Non-pigmented ciliary epithelial cell (primary cell): ENCODE data around the genes FOXD4L6 and FOXD4L4.

DNA sequence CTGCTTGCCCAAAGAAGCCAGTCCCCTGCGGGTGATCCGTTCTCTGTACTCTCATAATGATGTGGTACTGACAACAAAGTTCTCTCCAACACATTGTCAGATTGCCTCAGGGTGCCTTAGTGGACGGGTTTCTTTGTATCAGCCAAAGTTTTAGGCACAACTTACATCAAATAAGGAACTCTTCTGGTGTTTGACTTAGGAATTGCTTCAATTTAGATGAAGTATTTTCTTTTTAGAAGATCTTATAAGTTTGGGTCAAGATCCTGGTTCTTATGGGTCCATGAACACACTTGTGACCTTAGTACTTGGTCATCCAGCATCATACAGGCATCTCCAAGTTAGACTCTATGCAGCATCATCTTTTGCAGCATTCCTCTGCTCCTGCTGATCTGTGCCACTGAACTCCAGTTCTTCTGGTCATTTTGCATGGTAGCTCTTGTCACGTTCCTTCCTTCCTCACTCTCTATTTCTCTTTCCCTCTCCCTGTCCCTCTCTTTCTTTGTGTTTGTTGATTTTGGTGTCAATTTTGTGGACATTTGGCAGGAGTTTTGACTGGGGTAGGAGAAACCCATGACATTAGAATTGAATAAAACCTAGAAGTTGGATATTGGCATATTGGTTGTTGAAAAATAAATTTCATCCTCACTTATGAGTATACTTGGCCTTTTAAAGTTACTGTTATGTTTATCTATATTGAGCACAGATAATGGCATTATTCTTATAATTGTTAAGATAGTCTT lies 42.4 kb downstream of the SLC25A51 start:
- RRBS = no CpG with 5 or more reads among the region's 4 CpGs

DNA sequence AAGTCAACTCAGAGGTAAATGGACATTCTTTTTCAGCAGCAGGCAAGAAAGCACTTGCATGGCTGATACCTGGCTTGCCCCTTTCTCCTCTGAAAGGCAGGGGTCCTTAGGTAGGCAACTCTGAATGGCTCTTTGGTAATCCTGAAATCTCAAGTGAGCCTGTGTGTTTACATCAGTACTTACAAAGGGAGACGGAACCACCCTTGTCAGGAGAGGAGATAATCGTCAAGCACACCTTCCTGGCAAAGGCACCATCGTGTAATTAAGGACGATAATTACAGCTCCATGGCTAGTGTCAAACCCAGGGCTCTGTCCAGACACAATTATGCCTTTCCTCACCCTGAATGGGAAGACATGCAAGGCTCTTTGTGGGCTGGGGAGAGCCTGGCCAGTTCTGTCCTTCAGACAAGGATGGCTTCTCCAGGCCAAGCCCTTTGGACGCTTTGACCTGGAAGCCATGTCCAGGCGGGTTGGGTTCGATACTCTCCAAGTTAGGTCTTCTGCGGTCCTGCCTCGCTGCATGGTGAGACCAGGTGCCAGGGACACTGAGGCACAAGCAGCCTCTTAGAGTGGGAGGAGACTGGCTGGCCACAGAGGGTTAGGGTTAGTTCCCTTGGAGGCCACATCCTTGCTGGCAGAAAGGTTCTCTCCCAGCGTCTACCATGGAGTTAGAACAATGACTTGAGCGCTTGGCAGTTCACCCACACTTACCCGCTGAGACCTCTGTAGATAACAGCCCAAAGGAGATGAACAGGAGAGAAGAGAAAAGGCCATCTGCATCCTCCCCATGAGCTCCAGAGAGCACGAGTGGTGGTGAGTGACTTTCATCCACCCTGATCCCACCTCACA lies 67.7 kb downstream of the SHB start:
- RRBS = no CpG with 5 or more reads among the region's 13 CpGs

DNA sequence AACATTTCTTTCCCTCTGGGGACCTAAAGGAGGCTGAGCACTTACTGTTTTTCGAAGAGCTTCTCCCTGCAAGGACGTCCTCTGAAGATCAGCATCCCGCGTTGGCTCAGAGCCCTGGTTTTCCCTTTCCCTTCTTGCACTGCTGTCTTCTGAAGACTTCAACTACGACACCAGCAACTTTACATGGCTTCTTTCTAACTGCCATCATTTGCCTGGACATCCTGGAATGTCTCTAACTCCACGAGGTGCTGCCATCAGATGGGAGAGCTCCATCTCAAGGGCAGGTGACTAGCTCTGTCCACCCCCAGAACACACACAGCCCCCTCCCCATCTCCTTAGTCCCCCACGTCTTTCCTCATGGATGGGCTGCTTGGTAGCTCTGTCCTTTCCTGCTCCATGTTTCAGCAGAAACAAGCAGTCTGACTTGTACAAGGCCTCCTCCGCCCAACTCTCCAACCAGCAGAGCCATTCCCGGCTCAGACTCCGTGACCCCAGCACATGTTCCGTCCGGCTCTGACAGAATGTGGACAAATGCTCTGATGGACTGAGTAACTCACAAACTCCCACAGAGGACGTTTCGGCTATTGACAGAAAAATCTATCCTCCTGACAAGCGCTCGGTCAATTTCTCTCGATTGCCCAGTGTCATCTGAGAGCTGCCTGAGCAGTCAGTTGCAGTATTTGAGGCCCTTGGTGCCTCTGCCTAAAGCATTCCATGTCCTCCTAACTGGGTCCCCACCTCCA lies 17.0 kb downstream of the SHB start:
- RRBS = no CpG with 5 or more reads among the region's 17 CpGs

GRCh38 chr9:38067044-38068005 lies 1.7 kb downstream of the SHB start:
- RRBS = under 1% methylated on average over 20 of the region's 57 CpGs

GRCh38 chr9:38386374-38386834 lies 6.1 kb upstream of the ALDH1B1 start:
- RRBS = no CpG with 5 or more reads among the region's 4 CpGs

GRCh38 chr9:38687310-38687997 lies 32.5 kb downstream of the FAM240B start:
- RRBS = 28% methylated on average over 14 of the region's 26 CpGs

DNA sequence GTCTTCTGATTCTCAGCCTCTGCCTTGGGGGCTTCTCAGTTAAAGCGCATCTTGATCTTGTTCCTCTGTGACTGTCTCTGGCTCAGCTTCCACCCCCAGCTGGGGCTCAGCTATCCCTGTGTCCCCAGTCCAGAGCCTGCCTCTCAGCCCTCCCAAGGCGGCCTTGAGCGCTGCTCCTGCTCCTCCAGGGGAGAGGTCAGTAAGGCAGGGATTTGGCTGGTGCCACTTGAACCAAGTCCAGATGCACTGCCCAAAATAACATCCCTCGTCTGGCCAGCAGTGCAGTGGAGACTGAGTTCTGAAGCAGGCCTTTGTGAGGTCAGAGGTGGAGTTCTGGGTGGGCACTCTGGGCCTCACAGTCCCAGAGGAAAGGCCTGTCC lies 629.8 kb downstream of the FOXD4L6 start:
- RRBS = no CpG with 5 or more reads among the region's 4 CpGs

DNA sequence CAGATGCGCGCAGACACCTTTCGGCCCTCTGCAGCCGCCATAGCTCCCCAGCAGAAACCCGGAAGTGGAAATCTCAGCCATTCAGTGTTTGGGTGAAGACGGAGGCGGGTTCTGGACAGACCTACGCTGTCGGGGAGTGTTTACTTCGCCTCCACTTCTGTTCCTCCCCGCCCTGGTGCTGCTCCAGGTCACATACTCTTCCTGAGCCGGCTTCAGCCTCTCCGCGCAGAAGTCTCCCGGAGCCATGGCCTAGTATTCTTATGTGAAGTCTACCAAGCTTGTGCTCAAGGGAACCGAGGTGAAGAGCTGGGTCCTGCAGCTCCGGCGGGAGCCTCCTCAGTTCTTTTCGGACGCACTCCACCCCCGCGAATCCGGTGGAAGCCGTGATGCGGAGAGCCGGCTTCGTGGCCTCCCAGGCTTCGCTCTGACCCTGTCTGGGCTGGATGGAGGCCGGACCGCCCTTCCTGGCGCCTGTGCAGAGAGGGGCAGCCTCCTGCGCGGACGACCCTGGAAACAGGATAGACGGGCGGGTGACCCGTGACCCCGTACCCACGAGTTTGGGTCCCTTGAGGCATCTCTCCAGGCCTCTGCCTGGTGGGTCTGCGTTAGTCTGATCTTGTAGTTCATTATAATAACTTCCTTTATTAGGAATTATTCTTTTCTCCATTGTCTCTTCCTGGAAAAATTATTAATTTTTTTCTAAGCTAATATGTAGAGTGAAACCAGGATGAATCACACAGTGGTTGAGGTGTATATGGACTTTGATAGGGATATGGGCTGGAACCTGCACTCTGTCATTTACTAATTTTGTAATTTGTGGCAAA lies 136.1 kb downstream of the FOXD4L6 start:
- RRBS = no CpG with 5 or more reads among the region's 40 CpGs

DNA sequence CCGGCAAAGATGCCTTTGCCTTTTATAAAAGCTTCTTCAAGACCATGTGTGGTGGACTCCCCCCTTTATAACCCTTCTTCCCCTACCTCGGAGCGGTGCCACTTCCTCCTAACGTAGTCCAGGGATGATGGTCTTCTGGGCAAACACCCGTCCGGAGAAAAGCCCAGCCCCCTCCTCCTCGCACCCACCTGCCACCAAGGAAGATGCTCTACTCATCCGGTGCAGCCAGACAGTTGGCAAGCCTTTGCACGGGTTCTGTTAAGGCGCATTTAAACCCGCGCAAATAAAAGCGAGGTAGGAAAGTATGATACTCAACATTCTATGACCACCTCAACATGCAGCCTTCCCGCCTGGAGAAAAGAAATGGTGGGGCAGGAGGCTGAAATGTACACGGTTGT lies at the start of gene FOXD4L6:
TSS of gene FOXD4L6 (minus strand) at position 136 of the 398 bp plus-strand sequence.
- RRBS = no CpG with 5 or more reads among the region's 15 CpGs

GRCh38 chr9:41150234-41150578 lies 21.7 kb upstream of the FOXD4L6 start:
- RRBS = no CpG with 5 or more reads among the region's 15 CpGs

DNA sequence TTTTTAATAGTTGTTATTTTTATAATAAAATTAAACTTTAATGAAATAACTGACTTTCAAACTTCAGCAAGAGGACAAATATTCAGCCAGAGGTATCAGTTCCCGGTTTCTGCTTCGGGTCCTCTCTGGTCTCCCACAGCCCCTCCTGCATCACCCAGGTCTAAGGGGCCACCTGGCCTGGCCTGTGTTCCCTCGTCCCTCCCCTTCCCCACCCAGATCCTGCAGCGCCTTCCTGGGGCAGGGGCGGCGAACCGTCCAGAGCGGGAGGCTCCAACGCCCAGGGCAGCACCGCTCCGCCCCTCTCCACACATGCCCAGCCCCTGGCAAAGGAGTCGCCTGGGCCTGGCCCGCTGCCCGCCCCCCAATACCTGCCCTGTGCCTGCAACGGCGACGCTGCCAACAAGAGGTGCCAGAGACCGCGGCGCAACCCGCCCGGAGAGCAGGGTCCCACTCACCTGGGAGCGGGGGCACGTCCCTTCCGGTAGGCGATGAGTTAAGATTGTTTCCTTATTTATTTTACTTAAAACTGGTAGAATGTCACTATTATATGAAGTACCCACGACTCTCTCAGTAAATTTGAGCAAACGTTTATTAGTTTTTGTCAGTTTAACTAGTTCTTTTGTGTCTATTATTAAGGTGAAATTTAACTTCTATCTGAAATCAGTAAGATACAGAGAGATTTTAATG lies 77.4 kb upstream of the ZNG1F start:
- RRBS = no CpG with 5 or more reads among the region's 28 CpGs

DNA sequence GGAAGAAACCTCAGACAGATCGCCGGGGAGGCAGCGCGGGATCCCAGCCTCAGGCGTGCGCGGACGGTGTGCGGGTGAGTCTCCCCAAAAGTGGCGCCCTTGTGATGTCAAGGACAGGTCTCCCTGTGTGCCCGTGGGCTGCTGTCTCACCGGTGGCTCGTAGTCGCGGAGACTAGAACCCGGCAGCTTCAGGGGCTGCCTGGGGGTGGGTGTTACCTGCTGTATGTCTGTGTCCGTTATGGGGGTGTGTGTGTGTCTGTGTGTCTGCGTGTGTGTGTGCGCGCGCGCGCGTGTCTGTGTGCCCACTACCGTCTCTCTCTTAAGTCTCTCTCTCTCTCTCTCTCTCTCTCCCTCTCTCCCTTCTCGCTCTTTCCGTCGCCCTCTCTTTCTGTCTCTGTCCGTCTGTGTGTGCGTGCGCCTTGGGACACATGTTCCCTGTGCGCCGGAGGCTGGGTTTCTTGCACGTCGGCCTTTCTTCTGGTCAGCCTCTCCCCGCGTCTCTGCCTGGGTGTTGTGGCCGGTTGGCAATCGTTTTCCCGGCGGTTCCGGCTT lies 170.0 kb upstream of the ZNG1F start:
- RRBS = no CpG with 5 or more reads among the region's 42 CpGs

DNA sequence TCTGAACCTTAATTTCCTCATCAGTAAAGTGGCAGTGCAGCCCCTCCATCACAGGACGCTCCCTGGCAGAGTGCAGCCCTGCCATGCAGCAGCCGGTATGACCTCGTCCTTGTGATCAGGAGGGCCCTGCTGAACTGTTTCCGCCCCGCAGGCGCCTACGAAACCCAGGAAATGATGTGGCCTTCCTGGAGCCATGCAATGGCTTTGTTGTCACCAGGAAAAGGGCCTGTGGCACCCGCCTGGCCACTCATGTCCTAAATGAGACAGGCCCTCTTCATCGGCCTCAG lies 365.2 kb downstream of the SPATA31A7 start:
- RRBS = no CpG with 5 or more reads among the region's 9 CpGs

GRCh38 chr9:63385413-63386027 lies 1899.5 kb downstream of the FOXD4L5 start:
- RRBS = no CpG with 5 or more reads among the region's 53 CpGs

- RRBS = no CpG with 5 or more reads among the region's 25 CpGs
Measured at GRCh38 chr9:65736969-65737358, at the start of gene FOXD4L4. FOXD4L4 (plus strand) TSS chr9:65737146.

- RRBS = no CpG with 5 or more reads among the region's 8 CpGs
Measured at GRCh38 chr9:68446639-68447330, 90.4 kb downstream of the PGM5 start.

- RRBS = no CpG with 5 or more reads among the region's 6 CpGs
Measured at GRCh38 chr9:68455031-68455502, 85.6 kb downstream of the TMEM252 start.

DNA sequence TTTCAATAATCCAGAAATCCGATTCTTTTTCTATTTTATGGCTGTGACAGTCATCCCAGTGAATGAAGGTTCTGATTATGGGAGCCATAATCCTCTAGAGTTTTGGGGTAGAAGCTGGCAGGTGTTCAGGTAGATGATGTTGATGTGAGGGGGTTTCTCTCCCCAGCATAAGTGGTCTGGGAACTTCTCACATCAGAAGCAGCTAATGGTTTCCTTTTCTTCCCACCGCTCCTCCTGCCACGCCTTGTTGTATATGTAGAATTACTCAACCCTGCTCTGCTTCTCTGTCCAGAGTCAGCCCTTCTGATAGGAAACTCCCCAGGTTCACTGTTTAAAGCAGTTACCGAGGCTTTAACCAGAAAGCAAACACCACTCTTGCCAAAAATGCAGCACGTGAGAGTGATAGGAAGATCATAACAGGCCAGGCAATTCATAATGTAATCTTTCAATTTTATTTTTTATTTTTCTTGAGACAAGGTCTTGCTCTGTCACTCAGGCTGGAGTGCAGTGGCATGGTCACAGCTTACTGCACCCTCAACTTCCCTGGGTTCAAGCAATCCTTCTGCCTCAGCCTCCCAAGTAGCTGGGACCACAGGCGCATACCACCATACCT lies 10.5 kb upstream of the TMEM252 start:
- RRBS = no CpG with 5 or more reads among the region's 6 CpGs

DNA sequence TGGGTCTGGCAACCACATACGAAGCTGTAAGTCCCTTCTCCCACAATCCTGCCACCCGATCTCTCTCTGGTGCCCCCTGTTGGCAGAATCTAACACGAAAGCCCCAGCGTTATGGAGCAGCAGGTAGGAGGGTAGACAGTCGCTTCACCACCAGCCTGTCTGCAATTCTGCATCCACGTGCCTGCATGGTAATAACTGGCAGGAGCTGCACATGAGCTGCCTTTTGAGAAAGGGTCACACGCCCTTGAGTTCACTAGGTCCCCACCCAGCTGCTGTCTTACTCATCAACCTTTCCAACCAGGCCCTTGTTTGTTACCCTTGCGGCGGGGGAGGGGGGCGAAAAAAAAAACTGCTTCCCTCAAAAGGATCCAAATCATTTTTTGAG lies 19.5 kb upstream of the TMEM252 start:
- RRBS = no CpG with 5 or more reads among the region's 10 CpGs